ENCODE results near the genes ATXN10 and GTSE1.

- PRO-cap, result bidirectional peak, plus-strand start at chr22:45672061, minus-strand start at chr22:45671766
These were observed at the start of gene ATXN10 for GRCh38 chr22:45671564-45672195. TSS of gene ATXN10 (plus strand) at chr22:45671834.

DNA sequence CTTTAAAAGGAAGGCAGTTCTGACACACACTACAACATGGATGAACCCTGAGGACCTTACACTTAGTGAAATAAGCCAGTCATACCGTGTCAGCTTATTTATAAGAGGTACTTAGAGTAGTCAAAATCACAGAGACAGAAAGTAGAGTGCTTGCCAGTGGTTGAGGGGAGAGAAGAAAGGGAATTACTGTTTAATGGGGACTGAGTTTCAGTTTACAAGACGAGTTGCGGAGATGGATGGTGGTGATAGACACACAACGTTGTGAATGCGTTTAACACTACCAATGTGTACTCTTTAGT lies 146.0 kb downstream of the WNT7B start:
- PRO-cap, result no peak

DNA sequence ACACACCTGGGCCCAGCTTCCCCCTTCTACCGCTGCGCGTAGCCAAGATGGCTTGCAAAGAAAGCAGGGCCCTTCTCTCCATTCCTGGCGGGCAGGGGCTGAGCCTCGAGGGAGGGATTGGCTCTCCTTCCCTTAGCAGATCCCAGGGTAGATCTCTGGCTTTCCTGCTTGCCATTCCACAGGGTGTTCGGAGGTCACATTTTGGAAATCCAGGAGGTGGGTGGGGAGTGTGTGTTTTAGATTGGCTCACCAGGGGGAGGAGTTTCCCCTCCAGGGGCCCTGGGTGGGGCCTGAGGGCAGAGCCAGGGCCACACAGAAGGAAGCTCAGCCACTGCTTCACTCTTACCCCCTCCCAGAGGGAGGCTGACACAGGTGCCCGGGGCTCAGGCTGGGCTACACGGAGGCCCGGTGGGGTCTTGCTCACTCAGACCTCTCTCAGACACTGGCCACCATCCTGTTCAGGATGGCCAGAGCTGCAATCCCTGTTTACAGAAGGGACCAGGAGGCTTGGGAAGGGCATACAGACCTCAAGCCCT lies 2.5 kb downstream of the WNT7B start:
- PRO-cap, result no peak

DNA sequence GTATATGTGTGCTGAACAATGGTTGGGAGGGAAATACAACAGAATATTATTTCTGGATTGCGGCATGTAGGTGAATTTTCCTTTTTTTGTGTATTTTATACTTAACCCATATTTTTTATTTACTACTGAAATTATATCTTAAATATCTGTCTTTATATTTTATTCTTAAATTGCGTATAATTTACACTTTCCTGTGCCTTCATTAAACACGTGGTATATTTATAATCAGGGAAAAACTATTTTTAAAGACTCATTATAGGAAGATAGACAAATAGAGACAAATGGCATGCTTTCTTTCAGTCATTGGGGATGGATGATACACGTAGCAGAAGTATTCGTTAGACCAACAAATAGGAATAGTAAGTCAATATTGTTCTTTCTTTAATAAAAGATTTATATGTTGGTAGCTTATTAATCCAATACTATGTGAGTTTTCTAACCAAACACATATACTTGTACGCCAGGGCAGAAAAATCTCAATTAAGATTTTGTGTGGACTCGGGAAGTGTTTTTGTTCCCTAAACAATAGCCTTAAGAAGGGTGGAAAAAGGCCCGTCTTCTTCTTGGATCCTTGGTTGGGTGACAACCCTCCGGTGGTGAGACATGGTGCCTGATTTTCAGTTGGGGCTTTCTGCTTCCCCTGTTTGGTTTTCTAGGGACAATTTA lies 83.3 kb upstream of the WNT7B start:
- PRO-cap, result no peak

GRCh38 chr22:46069986-46070562 lies 80.3 kb upstream of the PPARA start:
- PRO-cap, result no peak

- PRO-cap, result bidirectional peak, plus-strand start at chr22:46071281, minus-strand start at chr22:46071018; bidirectional peak, plus-strand start at chr22:46071617, minus-strand start at chr22:46071348
These were observed 79.1 kb upstream of the PPARA start for GRCh38 chr22:46071248-46071657.

DNA sequence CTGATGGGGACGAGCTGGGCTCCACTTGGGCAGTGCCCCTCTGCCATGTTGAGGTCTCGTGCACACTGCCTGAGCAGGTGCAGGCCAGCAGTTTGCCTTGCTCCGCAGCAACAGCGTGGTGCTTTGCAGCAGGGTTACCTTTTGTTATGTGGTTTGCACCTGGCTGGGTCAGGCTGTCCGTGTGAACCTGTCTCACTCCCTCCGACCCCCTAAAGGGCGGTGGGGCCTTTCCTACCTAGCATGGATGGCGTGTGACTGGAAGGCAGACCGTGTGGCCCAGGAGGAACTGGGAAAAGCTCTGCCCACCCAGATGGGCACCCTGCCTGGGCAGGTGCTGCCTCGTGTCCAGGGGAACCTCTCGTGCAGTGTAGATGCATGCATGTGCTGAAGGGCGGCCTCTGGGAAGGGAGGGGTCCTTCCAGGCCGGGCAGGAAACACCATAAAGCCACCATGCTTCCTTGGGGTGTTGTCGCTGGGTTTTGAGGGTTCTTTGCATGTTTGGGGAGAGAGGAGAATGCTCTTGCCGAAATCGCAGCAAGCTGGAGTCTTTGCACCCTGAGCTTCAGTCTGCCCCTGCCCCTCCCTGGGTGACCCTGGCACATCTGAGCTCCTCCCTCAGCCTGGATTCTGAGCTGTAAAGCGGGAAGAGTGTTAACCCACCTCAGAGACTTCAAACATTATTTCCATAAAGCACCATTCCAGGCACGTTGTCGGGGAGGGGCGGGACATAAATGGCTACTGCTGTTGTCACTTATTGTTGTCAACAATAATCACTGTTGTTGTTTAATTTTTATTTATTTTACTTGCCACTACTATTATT lies 75.3 kb upstream of the PPARA start:
- PRO-cap, result no peak

DNA sequence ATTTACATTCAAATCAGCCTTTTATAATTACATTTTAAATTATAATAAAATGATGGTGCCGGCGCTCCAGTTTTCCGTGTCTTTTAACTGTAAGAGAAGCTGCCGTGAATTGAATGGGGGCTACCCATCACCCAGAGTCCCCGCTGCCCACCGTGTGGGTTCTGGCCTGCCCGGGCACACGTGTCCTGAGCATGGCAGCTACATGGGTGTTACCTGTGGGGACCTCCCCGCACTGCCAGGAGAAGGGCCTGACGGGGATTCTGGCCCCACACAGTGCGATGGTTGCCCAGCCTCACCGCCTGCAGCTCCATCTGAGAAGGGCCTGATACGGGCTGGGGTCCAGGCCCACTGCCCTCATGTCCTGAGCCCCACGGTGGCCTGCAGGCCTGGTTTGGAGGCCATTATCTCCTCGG lies 72.2 kb upstream of the PPARA start:
- PRO-cap, result no peak

DNA sequence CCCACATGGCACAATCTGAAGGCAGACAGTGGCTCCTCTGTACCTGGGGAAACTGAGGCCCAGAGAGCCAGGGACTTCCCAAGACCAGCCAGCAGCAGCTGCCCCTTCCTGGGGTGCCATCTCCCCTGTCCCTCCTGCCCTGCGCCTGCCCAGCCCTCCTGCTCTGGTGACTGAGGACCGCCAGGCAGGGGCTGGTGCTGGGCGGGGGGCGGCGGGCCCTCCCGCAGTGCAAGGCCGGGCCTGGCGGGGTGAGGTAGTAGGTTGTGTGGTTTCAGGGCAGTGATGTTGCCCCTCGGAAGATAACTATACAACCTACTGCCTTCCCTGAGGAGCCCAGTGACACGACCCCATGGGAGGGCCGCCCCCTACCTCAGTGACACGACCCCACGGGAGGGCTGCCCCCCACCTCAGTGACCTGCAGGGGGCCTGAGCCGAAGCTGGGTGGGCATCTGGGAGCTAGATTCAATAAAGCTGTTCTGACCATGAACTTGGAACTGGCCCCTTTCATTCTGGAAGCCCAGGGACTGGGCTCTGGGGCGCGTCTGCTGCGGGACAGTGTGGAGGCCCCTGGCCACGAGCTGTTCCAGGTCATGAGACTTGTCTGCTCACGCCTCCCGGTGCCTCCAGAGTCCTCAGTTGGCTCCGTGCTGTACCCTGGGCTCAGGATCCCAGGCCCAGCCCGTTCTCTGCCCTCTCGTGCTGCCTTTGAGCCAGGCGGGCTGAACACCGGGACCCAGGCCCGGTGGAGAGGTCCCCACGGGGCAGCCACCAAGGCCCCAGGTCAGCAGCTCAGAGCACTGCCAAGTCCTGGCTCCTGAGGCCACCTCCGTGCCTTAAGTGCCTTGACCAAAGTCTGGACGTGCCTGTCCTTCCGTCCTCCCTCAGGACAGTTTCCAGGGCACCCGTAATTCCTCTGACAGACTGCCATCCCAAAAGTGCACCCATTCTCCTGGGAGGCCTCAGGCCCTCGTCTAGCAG lies 36.6 kb upstream of the PPARA start:
- PRO-cap, result no peak

GRCh38 chr22:46203570-46204080 lies 46.5 kb downstream of the CDPF1 start:
- PRO-cap, result no peak

GRCh38 chr22:46275717-46276453 lies 8.1 kb downstream of the TTC38 start:
- PRO-cap, result no peak

DNA sequence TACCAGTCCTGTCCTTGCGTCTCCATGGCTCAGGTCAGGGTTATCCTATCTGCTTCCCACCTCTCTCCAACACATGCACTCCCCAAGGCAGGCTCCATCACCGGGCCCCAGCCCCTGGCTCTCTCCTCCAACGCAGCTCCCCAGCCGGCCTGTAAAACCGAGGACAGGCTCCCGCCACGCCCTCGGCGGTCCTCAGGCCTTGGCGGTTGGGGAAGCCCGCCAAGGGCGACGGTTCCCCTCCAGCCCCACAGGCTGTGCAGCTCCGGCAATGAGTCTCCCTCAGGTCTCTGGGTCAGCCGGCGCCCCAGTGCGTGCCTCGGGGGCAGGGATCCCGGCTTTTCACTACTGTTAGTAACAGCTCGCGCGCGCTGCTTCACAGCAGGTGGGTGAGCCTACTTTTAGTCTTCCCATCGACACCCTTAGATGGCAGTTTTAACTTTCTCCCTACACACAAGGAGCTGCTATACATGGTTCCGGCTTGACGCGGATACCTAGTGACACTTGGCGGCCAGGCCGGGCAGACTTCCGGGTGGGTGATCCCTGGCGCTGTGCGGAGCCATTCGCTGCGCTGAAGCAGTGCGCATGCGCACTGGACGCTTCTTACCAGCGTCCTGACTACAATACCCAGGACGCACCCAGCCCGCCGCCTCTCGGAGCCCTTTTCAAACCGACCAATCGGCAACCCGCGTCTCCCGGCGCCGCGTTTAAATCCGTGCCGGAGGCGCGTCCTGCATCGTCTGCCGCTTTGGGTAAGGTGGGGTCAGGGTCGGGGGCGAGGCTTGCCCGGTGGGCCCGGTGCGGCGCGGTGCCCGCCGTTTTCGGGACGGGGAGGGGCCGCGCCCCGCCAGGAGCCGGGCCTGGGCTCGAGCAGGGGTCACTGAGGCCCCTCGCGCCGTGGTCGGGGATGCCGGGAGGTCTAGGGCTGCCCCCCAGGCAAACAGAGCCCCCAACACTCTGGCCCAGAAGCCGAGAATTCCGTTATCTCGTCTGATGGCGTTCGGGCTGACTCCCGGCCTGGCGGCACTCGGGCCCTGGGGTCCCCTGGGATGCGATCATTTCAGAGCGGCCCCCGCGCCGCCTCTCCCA lies at the start of gene GTSE1:
TSS of gene GTSE1 (plus strand) at position 688 of the 1,086 bp plus-strand sequence.
- PRO-cap, result bidirectional peak, plus-strand start at position 733 of the sequence, minus-strand start at position 434 of the sequence

GRCh38 chr22:46336145-46337144 lies 931 bp downstream of the TRMU start:
- PRO-cap, result no peak

DNA sequence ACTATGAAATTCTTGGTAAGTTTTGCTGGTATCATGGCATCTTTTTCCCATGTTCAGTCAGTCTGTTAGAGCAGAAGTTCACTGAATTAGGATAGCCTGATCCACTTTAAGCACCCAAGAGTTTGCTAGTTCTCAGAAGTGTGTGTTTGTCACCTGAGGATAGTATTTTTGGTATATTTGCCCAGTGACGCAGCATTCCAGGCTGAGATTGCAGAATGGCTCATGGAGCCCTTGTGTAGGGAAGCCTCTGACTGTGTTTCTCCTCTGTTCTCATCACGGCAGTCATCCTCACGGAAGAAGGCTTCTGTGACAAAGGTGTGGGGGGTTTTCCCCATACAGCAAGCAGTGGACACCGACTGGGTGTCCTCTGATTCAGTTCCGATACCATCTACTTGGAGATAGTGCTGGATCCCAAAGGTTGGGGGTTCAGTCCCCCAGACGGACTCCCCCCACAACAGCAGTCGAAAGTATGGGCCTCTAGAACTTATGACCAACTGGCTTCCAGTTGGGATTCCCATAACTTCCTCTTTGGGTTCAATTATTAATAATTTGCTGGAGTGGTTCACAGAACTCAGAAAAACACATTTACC lies 6.3 kb downstream of the TRMU start:
- PRO-cap, result no peak

GRCh38 chr22:46351319-46351692 lies 15.8 kb downstream of the TRMU start:
- PRO-cap, result no peak

DNA sequence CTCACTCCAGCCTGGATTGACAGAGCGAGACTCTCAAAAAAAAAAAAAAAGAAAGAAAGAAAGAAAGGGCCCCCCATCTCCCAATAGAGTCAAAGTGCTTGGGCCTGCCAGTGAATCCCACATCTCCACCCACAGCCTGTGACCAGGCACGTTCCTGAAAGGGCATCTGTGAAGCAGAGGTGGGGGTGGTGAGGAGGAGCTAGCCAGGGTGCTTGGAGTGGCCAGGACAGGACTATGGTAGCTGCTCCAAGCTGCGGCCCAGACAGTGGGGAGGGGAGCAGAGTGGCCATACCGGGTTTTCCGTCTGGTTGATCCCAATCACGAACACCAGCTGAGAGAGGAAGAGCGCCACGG lies 41.2 kb downstream of the TRMU start:
- PRO-cap, result no peak

DNA sequence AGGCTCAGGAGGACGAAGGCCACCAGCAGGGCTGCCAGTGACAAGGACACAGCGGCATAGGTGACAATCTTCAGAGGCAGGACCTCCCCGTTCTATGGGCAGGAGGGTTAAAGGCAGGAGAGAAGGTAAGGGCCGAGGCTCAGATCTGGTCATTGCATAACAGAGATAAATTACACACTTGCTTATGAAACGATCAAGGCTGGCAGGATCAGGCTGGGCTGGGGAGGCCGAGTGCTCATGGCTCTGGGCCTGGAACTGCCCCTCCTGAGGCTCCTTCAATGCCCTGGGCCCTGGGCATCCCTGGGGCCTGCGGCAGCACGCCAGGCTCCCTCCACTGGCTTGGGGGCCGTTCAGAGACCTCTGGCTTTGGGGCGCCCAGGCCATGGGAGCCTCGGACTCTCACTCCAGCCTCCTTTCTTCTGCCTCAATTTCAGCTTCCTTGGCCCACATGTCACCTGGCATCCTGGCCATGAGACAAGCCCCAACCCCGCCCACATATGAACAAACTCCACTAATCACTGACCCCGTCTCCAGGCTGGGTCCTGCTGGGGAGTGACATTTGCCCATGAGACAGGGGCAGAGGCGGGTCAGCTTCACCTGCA lies 41.8 kb downstream of the TRMU start:
- PRO-cap, result no peak

DNA sequence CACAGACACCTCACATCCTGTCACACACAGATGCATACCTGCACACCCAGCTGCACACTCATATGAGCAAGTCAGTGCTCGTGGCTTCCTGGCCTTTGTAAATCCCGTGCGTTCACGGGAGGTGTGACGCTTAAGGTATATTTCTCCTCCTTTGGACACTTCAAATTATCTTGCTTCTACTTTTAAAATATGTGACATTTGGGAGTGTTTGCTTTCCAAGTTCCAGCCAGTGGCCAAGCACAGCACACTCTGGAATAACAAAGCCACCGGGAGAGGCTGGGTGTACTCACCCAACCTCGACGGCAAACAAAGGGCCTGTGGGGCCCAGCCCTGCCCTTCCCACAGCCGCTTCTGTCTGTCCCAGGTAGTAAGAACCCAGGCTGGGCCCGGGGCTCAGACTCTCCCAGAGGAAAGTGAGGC lies 93.7 kb downstream of the CELSR1 start:
- PRO-cap, result no peak

- PRO-cap, result no peak
These were observed 73.4 kb downstream of the CELSR1 start for GRCh38 chr22:46463861-46464588.

- PRO-cap, result no peak
These were observed 991 bp downstream of the CELSR1 start for GRCh38 chr22:46536414-46536843.